ENCODE measurements around a stretch of chr19.

DNA sequence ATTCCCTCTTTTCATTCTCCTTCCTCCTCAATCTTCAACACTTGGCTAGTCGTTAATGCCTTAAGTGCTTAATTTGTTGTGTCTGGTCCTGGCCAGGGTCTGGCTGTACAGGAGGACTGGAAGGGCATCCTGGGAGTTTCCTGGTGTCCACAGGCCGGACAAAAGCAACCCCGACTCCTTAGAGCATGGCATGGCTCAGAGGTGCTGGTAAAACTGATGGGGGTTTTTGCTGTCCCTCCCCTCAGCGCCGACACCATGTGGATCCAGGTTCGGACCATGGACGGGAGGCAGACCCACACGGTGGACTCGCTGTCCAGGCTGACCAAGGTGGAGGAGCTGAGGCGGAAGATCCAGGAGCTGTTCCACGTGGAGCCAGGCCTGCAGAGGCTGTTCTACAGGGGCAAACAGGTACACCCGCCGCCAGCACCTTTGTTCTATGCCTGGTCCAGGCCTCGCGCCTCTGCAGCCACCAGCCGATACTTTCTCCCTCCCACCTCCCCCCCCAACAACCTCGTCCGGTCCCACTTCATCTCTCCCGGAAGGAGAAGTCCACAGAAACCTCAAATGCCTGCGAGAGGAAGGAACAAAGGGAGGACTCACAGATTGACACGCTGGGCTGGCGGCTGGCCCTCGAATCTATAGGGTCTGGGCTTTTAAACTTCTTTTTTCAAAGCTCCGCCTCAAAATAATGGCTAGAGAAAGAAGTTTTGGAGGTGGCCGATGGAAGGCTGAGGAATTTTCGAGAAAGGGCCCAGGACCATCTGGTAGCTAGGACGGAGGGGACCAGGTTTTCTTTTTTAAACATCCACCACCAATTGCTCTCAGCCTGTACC lies 1.5 kb downstream of the UHRF1 start:
- PRO-cap = no peak

GRCh38 chr19:4969721-4970627 lies 1.1 kb downstream of the KDM4B start:
- PRO-cap = no peak

GRCh38 chr19:5018296-5018725 lies 49.4 kb downstream of the KDM4B start:
- PRO-cap = no peak

GRCh38 chr19:5048538-5049177 lies 79.7 kb downstream of the KDM4B start:
- PRO-cap = no peak

DNA sequence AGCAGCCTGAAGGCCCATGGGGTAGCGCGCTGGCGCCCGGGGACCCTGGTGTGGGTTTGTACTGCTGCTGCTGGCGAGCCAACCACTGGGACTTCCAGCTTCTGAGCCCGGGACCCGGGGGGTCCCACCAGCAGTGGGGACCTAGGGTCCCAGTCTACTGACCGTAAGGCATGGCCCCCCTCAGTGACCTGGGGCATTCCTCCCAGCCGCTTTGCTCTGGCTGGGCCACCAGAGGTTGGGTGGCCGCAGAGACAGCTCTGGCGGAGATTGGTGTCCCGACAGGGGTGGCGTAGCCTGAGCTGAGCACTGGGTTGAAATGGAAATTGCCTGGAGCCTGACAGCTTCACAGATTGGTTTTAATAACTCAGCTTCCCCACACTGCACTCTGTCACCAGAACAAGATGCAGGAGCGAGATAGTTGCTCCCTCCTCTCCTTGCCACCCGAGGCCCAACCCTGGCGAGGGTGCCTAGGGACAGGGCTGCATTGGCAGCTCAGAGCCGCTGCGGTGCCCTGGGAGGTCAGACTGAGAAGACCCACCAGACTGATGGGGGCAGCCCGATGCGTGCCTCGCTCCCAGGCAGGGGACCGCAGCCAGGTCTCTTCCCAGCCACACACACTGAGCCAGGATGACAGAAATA lies 84.0 kb downstream of the KDM4B start:
- PRO-cap = no peak

- PRO-cap = no peak
Measured at GRCh38 chr19:5068017-5068710, 99.3 kb downstream of the KDM4B start.

GRCh38 chr19:5074655-5075440 lies 105.9 kb downstream of the KDM4B start:
- PRO-cap = no peak

- PRO-cap = no peak
Measured at GRCh38 chr19:5083455-5083960, 114.6 kb downstream of the KDM4B start.

GRCh38 chr19:5091920-5092425 lies 123.1 kb downstream of the KDM4B start:
- PRO-cap = no peak

- PRO-cap = no peak
Measured at GRCh38 chr19:5102939-5103957, 134.3 kb downstream of the KDM4B start.

DNA sequence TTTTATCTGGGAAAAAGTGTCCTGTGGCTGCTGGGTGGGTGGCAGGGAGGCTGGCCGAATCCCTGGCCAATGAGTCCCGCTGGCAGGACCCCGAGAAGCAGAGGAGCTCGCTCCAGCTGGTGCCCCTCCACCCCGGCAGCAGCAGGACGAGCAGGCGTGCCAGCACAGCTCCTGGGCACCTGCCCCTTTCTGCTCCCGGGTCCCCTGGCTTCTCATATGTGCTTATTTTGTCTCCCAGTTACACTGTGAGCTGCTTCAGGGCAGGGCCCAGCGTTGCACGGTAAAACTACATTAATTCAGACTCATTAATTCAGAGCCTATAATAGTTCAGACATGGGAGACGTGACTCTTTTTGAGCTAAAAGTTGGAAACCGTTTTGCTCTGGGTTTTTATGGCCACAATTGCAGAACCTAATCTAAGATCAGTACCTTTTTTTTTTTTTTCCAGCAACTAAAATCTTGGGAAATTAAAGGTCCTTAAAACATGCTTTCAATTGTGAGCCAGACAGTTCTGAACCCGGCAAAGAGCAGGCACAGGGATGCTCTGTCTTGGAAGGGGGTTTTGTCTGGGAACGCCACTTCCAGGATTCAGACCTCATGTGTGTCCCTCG lies 135.2 kb downstream of the KDM4B start:
- PRO-cap = no peak

- PRO-cap = no peak
Measured at GRCh38 chr19:5113261-5114034, 144.5 kb downstream of the KDM4B start.

- PRO-cap = no peak
Measured at GRCh38 chr19:5126781-5127198, 157.9 kb downstream of the KDM4B start.

DNA sequence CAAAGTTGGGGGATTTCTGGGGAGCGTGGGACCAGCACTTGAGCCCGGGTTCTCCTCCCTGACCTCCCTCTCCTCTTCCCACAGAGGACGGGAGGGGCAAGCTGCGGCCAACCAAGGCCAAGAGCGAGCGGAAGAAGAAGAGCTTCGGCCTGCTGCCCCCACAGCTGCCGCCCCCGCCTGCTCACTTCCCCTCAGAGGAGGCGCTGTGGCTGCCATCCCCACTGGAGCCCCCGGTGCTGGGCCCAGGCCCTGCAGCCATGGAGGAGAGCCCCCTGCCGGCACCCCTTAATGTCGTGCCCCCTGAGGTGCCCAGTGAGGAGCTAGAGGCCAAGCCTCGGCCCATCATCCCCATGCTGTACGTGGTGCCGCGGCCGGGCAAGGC lies 162.1 kb downstream of the KDM4B start:
- PRO-cap = no peak

GRCh38 chr19:5207895-5208509 lies 132.6 kb downstream of the PTPRS start:
- PRO-cap = no peak

DNA sequence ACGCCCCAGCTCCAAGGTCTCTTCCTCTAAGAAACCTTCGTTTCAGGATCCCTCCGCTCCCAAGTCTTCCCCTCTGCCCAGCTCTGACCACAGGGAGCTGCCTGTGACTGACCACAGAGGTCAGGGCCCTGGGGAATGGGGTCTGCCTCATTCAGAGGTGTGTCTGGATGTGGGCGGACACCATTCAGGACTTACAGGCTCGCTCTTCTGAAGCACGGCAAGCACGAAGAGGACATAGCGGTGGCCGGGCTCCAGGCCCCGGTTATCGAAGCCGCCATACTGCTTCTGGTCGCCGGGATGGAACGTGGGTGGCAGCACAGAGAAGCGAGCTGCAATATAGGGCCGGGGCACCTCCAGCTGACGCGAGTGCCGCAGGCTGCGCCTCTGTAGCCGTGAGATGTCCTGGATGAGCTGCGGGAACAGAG lies 120.9 kb downstream of the PTPRS start:
- PRO-cap = no peak

DNA sequence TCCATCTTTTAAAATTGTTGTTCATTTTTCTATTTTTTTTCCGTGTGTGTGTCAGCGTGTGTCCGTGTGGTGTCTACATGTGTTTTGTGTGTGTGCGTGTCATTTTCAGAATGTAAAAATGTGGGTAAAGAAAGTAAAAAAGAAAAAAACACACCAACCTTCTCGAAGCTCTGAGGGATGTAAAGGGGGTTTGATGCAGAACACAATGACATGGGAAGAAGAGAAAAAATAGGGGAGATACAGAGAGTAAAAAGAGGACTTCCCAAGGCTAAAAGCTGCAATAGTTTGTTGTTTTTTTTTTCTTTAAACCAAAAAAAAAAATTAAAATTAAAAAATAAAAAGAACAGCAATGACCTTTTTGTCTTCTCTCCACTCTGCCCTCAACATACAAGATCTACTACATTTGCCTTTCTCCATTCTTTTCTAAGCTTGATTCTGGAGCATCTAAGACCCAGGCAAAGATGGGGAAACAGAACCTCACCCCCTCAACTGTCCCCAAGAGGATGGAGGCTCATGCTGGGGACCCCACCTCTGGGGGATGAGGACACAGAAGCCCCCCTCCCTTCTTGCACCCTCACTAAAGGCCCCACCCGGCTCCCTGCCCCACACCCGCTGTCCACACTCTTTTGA lies 84.5 kb downstream of the PTPRS start:
- PRO-cap = no peak

- PRO-cap = no peak
Measured at GRCh38 chr19:5352457-5353032, 11.9 kb upstream of the PTPRS start.

- PRO-cap = no peak
Measured at GRCh38 chr19:5584664-5584863, 38.0 kb downstream of the SAFB2 start.

- PRO-cap = no peak
Measured at GRCh38 chr19:5623876-5624766, 1.2 kb downstream of the SAFB start.